GM23248 (cell line): Measurements from ENCODE around the gene GRPEL2.

DNA sequence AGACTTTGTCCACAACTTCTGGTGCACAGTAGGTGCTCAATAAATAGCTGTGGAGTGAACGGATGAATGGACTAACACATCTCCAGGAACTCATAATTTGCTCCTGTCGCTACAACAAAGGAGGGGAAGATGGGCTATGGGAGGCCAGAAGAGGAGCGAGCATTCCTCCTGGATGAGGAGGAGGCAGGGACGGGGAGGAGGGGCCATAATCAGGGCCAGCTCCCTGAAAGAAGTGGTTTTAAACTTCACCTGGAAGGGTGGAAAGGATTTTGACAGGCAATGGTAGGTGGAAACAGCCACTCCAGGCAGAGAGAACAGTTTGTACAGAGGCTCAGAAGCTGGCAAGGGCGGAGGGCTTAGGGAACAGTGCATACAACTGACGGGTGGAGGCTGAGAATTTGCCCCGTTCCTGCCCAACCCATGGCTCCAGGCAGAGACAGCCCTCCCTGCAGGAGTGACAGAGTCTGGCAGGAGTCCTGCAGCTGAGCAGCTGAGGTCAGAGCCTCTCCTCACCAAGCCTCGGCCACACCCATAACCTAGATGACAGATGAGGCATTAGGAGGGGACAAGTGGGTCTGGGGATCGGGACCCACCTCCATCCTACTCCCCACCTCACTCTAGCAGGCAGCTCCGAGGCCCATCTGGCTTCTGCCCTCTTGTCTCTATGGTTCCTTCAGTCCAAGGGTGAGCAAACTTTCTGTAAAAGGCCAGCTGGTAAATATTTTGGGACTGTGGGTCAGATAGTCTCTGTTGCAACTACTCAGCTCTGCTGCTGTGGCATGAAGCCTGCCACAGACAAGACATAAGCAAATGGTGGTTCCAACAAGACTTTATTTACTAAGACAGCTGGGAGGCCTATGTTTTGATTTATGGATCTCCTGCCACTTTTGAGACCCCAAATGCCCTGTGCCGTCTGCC, 83.8 kb downstream of the SH3TC2 start:
- RAMPAGE, long total RNA = no peak

- RAMPAGE, long total RNA = no peak
Measured at GRCh38 chr5:149001785-149002648, 60.8 kb downstream of the SH3TC2 start.

DNA sequence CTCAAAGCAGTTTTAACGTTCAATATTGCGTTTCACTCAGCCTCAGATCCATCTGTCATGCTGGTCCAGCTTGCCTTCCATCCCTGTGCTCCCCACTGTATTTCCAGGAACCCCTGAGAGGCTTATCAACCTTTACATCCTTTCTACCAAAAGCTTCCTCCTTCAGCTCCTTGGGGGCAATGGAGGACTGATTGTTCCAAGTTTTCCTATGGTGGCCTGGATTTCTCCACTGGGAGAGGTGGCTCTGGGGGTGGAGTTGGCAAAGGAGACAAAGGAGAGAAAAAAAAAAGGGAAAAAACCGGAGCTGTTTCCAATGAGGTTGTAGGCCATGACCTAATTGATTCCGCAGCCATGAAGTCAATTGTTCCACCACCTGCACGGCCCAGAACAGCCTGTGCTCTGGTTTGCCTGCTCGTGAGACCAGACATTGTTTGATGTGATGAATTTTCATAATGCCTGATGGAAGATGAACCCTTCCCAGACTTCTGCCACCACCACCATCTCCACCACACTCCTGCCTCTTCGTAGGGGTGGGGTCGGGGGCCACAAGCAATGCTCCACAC, 54.1 kb downstream of the ABLIM3 start:
- RAMPAGE, long total RNA = no peak

DNA sequence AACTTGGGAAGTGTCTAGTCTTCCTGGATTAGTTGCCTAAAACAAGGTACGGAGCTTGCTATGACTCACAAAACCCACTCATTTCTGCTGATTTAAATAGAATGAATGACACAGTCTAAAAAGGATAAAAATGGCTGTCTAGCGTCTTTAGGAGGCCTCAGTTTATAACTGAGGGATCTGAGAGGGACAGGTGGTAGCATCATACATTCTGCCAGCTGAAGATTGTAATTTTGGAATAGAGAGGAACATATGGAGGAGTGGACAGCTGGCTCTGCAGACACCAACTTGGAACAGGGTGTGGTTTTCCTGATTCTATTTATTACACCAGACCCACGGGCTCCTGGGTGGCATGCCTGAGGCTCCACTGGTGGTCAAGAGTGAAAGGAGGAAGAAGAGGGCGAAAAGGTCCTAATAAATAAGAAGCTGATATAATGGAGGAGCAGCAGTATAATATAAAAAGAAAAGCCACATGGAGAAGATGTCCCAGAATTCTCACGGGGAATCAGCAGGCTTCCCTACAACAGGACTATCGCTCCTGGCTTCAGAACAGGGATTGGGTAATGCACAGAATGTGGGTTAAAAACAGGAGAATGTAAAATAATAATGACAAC, 62.8 kb downstream of the ABLIM3 start:
- RAMPAGE, long total RNA = no peak

GRCh38 chr5:149271276-149271450, 496 bp upstream of the AFAP1L1 start:
- RAMPAGE, long total RNA = no peak

GRCh38 chr5:149345107-149345776, at the start of gene GRPEL2:
TSS of gene GRPEL2 (plus strand) at chr5:149345499.
- RAMPAGE, long total RNA = start-site peak on the plus strand at chr5:149345517-149345524, 149 and 80 reads in 2 replicates; start-site peak on the plus strand at chr5:149345585-149345626, 12 and 9 reads in 2 replicates

DNA sequence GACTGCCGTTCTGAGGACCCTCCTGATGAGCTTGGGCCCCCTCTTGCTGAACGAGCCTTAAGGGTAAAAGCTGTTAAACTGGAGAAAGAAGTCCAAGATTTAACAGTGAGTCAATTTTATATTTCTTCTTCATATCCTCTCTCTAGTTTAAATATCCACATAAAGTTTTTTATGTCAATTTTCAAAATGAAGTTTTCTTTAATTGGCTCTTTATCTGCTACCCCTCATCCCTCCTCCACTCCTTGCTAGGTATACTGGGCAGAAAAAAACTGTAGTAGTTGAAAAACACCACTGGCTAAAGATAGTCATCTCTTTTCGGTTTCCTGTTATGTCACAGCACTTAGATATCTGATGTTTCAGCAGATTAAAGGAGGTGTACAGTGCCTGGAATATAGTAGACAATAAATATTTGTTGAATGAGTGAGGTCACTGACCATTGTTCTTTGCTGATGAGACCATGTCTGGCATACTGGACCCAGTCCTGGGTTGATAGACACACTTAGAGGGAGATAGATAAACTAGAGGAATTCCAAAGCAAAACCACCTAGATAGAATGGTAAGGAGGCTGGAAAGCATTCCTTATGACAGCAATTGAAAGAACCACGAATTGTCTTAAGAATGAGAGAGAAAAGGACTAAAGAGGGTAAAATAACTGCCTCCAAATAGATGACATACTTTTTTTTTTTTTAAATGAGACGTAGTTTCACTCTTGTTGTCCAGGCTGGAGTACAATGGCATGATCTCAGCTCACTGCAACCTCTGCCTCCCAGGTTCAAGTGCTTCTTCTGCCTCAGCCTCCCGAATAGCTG, 3.2 kb downstream of the GRPEL2 start:
- RAMPAGE, long total RNA = no peak

GRCh38 chr5:149389359-149390131, 10.5 kb upstream of the IL17B start:
- RAMPAGE, long total RNA = no peak

- RAMPAGE, long total RNA = no peak
Measured at GRCh38 chr5:149430165-149431221, 51.4 kb upstream of the IL17B start.

DNA sequence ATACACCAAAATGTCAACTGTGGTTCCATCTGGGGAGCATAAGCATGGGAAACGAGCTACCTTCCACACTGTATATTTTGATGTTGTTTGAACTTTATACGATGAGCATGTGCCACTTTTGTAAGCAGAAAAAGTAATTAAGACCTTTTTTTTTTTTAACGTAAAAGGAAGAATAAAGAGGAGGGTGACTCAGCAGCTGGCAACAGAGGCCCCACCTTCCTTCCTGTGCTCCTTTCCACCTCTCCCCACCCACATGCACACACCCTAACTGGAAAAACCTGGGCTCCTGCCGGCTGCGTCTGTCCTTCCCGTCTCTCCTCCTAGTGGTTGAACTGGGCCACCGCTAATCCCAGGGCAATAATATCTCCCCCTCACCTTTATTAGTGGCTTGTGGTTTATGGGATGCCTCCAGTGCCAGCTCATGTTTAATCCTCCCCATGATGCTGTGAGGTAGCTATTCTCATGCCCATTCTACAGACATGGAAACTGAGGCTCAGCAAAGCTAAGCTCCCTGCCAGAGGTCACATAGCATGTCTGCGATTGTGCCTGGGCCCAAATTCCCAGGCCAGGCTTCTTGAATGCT, 60.8 kb upstream of the IL17B start:
- RAMPAGE, long total RNA = no peak

DNA sequence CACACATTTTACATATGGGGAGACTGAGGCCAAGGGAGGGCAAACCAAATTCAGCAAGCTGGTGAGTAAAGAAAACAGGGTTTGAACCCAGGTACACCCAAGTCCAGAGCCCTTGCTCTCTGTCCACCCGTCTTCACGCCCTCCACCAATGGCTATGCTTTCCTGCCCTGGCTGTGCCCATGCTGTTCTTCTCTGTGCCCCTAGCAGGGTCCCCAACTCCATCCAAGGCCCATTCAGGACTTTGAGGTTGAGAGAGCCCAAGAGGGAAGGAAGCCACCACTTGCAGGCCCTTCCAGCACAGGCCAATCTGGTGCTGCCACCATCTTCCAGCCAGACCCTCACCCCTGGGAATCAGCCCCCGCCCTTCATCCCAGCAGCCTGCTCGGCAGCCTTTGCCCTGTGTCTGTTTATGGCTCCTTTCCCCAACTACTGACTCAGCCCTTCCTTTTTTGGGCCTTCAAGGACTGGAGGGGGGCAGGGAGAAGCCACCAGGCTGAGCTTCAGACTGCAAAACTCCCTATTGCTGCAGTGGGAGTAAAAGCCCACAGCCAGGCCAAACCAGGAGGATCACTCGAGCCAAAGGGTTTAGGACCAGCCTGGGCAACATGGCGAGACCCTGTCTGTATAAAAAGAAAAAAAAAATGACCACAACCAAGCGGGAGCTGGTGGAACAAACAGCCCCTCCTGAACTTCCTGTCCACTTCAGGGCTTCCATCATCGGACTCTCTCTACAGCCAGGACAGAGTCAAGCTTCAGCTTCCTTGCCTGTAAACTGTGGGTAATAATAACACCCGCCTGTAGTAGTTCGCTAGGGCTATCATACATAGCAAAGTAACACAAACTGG, 85.7 kb upstream of the IL17B start:
- RAMPAGE, long total RNA = no peak

DNA sequence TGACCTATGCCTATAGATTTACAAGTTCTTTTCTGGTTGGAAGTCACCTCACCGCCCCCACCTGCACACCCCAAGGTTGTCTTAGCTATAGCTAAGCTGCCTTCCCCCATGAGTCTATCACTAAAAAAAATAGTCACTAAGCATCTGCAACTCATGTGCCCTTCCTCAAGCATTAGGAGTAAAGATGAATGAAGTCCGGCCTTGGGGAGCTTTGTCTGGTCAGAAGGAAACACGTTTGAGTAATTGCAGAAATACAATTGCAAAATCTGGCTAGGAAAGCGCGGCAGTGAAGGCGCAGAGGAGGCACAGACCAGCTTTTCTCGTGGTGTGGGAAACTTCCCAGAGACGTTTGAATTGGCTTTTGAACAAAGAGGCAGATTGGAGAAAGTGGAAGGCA, 69.4 kb downstream of the CSNK1A1 start:
- RAMPAGE, long total RNA = no peak

- RAMPAGE, long total RNA = no peak
Measured at GRCh38 chr5:149506908-149507435, 44.3 kb downstream of the CSNK1A1 start.

GRCh38 chr5:149537291-149537811, 13.9 kb downstream of the CSNK1A1 start:
- RAMPAGE, long total RNA = no peak

DNA sequence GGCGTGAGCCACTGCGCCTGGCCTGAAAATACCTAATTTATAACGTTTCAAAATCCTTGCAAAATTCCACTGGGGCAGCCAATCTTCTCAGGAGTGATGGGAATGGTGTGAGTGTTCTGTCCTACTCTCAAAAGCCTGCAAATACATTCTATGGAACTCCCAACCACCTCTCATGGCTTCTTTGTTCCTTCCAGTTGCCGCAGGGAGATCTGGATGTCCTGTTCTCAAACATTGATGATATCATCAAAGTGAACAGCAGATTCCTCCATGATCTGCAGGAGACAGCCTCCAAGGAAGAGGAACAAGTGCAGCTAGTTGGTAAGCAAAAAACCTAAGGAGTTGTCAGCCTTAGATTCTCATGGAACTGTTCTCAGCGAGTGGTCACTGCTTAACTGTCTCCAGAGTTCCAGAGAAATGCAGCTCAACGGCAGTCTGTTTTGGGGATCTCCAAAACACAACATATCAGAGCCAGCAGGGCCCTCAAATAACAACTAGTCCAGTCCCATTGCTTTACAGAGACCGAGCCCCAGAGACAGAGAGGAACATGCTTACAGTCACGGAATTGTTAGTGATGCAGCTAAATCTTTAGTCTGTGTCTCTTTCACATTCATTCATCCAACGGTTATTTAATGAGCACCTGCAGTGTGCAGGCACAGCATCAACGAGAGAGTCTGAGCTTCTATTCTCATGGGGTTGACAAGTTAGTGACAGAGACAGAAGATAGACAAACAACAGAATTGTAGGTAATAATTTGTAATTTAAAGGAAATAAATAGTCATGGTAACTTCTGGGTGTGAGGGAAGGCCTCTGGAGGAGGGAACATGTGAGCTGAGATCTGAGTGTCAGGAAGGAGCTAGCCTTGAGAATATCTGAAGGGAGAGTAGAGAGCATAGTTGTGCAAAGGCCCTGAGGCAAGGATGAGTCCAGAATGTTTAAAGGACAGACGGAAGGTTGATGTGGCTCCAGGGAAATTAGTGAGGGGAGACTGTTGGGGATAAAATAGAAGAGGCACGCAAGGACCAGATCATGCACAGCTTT, 19.9 kb downstream of the ARHGEF37 start:
- RAMPAGE, long total RNA = no peak

DNA sequence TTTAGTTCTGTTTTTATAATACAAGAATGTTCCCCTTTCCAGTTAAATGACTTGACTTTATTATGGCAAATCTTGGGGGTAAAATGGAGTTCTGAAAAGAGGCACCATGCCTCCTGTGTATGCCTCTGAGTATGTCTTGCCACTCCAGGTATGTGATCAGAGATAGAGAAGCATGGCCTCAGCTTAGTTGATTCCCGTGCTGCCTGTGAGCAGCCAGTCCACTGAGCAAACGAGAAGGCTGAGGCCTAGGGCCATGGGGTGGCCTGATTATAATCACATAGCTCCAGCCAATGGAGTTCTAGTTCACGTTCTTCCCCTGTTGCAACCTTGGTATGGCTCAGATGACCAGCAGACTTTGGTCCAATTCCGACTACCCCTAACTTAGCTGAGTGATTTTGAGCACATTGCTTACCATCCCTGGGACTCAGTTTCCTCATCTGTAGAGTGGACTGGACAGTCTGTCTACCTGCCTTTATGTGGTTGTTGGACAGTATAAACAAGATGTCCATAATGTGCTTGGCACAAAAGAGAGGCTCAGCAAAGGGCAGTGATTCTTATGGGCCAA, 68.3 kb downstream of the PPARGC1B start:
- RAMPAGE, long total RNA = no peak

DNA sequence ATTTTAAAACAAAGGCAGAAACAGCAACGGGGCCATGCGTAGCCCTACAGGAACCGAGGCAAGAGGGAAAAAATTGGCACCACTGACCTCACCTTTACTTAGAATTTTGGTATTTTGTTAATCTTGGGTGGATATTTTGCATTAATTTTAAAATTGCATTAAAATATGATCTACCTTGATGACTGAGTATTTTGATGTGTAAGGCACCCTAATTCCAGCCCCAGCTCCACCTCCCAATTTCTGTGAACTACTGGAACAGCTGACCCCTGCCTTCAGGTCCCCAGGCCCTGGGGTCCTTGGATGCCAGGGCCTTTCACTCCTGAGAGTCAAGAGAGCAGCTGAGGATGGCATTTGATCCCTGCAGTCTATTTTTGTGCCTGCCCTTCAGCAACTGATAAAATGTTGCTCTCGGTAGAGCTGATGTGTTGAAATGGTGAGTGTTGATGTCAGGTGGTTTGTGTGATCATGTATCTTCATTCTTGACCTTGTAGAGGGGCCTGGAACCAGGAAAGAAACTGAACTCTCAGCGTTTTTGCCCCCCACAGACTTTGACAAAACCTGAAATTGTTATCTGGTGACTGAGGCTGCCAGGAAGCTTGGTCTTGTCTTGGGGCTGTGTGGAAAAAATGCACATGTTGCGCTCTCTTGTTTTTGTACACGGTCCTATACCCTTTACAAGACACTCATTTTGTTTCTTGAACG, 78.1 kb downstream of the PPARGC1B start:
- RAMPAGE, long total RNA = no peak

DNA sequence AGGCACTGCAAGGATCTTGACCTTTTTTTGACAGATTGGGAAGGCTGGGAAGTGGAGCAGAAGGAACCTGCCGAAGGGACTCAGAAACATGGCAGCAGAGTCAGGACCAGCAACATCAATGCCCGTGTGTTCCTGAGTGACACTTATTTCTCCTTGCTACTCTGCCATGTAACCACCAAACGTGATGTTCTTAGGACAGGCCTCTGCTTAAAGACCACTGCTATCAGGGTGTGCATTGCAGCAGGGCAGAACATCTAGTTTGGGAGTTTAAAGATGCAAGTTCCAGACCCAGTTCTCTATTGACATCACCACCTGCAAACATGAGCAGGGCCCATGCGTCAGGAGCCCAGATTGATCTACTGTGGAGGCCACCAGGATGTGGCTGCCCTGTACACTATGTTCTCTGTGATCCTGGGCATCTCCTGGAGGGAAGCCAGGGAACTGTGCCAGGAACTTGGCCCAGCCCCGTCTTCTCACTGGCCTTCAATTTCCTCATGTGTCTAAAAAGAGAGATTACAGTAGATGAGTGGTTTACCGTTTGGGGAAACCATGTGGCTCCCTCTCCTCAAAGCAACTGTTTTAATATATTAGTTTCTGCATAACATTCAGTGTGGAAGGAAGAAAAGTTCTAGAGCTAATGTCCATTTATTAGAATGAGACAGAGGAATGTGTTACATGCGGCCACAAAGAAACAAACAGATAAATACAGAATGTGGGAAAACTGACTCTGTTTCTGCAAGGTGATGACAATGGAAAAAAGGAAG, 87.1 kb downstream of the PDE6A start:
- RAMPAGE, long total RNA = no peak

DNA sequence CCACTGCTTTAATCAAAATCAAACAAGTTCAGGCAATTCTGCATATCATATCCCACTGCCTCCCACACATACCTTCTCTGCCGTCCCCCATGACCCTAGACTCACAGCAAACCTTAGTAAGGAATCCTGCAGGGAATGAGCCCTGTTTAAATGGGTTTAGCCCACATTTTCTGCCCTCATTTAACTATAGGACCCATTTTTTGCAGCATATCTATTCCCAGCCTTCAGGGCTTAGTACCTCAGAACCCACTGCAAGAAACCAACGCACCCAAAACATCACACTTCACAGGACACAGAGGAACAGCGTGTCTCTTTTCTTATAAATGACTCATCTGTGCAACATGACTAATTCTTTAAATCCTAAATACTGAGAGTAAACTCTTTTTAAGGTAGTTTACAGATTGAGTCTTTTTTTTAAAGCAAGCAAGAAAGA, 48.7 kb downstream of the PDE6A start:
- RAMPAGE, long total RNA = no peak

DNA sequence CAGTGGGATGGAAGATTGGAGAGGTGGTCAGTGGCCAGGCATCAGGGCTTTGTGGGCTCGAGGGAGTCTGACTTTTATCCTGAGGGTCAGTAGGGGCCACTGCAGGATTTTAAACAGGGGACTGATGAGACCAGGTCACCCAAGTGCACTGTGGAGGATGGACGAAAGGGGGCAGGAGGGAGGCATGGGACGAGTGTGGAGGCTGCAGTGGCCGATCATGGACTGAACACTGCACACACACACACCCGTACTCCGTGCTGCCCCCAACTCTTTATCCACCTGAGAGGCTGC, 5.4 kb upstream of the CDX1 start:
- RAMPAGE, long total RNA = no peak